Omental fat pad (tissue), 4 donors: ENCODE measurements around the genes MIXL1 and PARP1.

DNA sequence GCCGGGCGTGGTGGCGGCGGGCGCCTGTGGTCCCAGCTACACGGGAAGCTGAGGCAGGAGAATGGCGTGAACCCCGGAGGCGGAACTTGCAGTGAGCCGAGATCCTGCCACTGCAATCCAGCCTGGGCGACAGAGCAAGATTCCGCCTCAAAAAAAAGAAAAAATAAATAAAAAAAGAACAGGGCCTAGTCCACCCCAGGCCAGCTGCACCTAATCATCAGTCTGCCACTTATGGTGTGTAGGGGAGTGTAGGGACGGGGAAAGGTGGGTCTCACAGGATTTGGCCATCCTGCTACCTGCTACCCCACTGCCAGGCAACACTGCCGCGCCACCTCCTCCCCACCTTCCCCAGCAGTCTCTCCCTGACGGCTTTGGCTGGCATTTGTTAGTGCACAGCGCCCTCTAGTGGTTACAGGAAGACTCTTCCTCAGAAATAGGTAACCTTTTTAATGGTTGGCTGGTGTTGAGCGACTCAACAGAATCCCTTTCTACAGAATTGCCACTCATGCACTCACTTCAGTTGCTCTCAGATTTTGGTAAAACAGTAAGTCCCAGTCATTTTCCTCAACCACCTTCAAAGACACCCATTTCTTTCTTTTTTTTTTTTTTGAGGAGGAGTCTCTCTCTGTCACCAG, 23.3 kb downstream of the SDE2 start:
- PRO-cap: no peak
- RAMPAGE, long total RNA, 4 experiments: no peak in any of the 4 experiments

GRCh38 chr1:225977249-225978267, 21.6 kb downstream of the SDE2 start:
- PRO-cap: no peak
- RAMPAGE, long total RNA, 4 experiments: no peak in any of the 4 experiments

DNA sequence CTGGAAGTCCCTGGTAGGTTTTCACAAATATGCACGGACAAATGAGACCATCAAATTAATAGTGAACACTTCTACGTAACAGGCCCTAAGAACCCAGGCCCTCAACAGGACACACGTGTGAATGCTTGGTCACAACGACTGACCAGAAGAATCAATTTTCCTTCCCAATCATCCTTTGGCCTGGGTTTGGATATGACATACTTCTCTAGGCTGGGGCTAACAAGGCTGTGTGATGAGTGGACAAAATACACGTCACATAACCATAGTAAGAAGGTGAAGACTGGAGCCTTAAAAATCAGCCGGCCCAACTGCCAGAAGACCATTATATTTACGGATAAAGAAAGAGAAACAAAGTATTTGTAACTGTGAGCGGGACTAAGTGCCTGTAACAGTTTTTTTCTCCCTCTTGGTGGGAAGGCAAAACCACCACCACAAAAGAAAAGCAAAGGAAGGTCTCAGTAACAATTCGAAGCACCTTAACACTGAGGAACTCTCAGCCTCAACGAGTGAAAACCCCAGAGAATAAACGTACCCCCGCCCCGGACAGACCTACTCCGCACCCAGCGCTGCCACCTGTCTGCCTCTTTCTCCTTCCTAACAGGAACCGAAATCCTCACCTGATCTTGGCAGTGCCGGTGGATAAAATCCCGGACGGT, 439 bp downstream of the SDE2 start:
- PRO-cap: no peak
- RAMPAGE, long total RNA, 4 experiments: no peak in any of the 4 experiments

- PRO-cap: no peak
- RAMPAGE, long total RNA, 4 experiments: no peak in any of the 4 experiments
These were observed 1.2 kb upstream of the SDE2 start for GRCh38 chr1:226000308-226000742.

DNA sequence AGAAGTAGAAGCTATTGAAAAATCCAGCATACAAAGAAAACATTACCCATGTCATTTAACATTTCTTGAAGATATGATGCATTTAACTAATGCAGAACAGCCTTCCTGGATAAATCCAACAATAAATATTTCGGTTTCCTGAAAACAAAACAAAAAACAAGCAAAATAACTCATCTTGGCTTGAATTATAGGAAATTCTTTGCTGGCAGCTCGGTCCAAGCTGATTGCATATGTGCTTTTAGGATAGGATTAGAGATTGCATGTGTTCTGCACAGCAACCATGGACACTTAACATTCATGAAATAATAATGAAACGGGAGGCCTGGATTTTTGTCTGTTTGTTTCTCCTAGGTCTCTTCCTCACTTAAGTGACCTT, 1.6 kb upstream of the H3-3A start:
- PRO-cap: no peak
- RAMPAGE, long total RNA, 4 experiments: no peak in any of the 4 experiments

GRCh38 chr1:226064188-226064618, 1.7 kb downstream of the H3-3A start:
- PRO-cap: no peak
- RAMPAGE, long total RNA, 4 experiments: no peak in any of the 4 experiments

DNA sequence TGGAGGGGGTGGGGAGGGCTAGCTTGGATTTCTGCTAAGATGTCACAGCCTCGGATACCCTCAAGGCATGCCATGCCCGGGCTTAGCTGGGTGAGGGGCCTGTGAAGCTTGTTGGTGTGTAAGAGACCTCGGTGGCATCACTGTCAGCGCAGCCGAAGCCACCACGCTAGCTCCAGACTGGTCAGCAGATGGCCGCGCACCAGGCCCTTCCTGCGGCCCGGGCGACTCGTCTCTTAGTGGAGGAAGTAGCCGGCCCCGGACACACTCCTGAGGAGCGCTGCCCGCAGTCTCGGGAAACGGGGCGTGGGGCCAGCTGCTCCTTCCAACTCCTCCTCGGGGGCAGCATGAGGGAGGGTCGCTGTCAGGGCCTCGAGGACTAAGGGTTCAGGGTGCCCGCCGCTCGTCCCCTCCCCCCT, 20.4 kb downstream of the H3-3A start:
- PRO-cap: no peak
- RAMPAGE, long total RNA, 4 experiments: no peak in any of the 4 experiments

GRCh38 chr1:226127287-226128362, 58.9 kb downstream of the ACBD3 start:
- PRO-cap: no peak
- RAMPAGE, long total RNA, 4 experiments: no peak in any of the 4 experiments

DNA sequence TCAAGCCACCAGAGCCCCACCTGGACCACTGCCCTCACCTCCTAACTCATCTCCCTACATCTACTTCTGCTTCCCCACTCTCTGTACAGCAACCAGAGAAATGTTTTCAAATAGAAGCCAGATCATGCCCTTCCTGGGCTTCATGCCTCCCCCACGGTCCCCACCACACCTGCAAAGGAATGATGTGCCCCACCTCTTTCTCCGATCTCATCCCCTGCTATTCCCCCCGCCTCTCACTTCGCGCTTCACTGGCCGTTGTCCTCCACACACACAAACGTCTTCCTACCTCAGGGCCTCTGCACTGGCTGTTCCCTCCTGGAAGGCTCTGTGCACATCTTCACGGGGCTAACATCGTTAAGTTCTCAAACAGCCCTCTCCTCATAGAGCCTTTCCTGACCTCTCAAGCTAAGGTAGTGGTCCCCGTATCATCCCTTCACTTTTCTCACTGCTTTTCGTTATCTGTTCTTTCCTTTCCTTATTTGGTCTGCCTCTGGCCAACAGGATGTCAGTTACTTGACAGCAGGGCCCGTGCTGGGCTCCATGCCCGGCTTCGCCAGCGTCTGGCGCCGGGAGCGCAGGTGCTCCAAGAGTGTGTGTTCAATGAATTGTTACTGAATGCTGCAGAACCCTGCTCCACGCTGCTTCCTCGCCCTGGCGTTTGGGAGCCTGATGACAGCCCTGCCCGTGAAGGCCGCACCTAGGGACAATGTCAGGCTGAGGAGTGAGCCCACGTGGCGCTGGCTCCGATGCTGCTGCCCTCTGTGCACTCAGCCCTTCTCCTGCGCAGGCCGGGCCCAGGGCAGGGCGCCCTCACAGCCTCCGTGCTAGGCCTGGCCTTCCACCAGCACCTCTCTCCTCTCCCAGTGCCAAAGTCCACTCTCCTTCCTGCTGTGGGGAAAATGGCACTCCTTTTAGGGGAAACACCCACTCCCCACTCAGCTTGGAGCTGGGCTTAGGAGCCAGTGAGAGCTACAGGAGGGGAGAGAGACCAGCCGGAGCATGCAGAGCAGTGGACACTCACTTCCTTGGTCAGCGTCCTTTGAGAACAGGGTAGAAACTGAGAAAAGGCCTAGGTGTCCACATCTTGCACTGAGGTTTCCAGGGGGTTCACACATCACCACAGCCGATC, 51.6 kb downstream of the ACBD3 start:
- PRO-cap: no peak
- RAMPAGE, long total RNA, 4 experiments: no peak in any of the 4 experiments

DNA sequence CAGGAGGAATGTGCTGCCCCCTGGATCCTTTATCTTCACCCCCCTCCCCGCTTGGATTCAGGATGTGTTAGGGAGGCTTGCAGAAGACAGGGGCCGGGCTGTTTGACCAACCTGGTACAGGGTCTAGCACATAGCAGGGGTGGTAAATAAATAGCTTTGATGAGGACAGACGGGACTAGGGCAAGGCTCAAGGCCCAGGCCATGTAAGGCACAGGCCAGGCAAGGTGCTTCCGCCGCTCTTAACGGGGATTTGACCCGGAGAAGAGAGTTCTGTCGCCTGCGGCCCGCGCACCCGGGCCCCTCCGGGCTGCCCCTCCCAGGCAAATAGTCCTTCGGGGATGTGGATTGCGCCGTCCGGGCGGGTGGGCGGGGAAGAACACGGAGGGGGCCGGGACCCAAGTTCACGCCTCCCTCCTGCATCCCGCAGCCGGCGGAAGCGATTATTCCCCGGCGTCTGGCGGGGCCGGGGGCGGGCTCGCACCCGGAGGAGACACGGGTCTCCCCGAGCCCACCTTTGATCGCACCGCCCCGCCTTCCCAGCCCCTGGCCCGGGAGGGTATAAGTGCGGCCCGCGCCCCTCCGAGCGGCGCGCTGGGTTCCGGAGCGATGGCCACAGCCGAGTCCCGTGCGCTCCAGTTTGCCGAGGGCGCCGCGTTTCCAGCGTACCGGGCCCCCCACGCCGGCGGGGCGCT, at the start of gene MIXL1:
Gene MIXL1, plus strand, starts transcription at position 589 of the 692 bp plus-strand sequence.
- PRO-cap: no peak
- RAMPAGE, long total RNA, 4 experiments: no peak in any of the 4 experiments

DNA sequence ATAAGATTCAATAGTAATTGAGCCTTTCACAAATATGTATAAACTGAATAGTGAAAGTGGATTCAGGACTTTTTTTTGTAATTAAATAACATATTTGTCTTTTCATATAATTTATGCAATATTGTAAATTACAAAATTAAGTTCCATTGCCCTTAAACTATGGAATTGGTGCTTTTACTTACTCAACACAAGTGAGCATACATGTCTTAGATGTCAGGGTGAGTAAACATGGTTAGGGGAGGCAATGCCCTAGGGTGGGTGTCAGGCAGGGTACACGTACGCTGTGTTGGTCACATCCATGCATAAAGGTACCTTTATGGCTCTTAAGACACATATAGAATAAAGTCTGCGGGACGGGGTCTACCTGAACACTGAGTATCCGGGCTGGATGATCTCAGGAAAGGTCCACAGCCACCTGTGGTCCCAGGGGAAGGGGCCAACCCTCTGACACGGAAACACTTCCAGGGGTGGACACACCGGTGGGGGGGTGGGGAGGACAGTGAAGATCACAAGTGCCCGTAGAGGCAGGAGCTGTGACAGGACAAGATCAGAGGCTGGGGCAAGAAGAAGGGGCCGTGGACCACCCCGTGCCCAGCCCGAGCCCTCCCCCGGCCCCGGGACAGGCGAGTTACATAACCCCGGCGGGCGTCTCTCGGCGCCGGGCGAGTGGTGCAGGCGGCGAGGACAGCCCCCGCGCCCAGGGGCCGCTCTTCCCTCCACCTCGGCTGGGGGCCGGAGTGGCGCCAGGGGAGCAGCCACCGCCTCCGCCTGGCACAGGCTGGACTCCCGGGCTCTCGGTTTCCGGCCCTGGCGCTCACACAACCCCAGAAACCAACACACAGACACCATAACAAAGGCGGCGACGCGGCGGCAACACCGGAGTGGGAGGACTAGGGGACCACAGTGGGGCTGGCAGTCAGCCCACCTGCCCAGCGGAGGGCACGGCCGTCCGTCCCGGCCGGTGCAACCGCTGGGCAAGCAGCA, 585 bp downstream of the LIN9 start:
- PRO-cap: no peak
- RAMPAGE, long total RNA, 4 experiments: no peak in any of the 4 experiments

DNA sequence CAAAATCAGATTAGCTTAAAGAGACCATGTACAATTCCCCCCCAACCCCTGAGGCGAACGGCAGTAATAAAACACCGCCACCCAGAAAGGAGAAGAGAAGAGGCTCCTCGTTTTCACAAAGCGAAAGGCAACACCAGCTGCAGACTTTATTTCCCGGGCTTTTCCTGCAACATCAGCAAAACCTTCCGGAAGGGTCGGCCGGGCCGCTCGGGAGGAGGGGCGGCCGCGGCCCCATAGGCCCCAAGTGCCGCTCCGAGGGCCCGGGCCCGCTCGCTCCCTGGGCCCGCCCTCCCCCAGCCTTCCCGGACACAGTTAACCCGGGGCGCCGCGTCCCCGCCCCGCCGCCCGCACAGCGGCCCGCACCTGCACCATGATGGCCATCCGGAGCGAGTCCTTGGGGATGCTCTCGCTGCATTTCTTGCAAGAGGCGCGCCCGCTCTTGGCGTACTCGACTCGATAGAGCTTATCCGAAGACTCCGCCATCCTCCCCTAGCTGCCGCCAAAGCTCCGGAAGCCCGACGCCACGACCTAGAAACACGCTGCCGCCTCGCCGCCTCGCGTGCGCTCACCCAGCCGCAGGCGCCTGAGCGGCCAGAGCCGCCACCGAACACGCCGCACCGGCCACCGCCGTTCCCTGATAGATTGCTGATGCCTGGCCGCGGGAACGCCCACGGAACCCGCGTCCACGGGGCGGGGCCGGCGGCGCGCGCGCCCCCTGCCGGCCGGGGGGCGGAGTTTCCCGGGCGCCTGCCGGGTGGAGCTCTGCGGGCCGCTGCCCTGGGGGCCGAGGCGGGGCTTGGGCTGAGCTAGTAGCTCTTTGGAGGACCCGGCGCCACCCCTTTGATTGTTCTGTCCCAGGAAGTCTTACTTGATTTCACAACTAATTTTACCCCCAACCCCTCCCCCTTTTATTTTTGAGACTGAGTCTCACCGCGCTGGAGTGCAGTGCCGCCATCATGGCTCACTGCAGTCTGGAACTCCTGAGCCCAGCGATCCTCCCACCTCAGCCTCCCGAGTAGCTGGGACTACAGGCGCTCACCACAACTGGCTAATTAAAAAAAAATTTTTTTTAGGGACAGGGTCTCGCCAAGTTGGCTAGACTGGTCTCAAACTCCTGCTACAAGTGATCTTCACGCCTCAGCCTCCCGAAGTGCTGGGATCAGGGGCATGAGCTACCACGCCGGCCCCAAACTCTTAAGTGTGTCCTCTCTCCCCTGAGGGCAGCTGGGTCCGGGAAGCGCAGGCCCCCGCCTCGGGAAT, at the start of gene PARP1:
Gene PARP1, minus strand, starts transcription at position 647 of the 1,260 bp plus-strand sequence.
- PRO-cap: unidirectional peak, minus-strand start at position 644 of the sequence
- RAMPAGE, long total RNA, 4 experiments: start-site peak on the minus strand in 2 of 4 experiments, centred at positions 576 to 586 of the sequence, 115 to 234 reads per replicate

GRCh38 chr1:226667870-226668606, 71.0 kb downstream of the ITPKB start:
- PRO-cap: no peak
- RAMPAGE, long total RNA, 4 experiments: no peak in any of the 4 experiments

DNA sequence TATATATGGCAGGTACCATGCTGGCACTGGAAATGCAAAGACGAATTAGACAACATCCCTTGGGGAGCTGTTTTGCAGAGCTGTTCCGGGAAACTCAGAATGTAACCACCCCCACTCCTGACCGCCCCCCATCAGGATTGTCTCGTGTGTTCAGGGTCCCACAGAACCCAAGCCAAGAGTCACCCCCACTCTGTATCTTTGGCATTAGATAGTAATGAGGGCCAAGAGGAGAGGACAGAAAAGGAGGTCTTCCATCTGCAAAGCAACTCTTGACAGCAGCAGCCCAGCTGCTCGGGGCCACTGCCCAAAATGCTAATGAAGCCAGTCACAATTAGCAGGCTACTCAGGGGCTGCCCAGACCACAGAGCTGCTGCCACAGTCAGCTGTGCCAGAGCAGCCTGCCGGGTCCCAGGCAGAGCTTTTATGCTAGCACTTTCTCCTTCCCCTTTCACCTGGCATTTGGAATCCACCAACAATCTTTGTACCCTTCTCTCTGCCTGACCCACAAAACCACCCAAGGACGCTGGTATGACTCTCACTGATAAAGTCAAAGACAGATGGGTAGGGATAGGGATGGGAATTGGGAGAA, 50.7 kb downstream of the ITPKB start:
- PRO-cap: no peak
- RAMPAGE, long total RNA, 4 experiments: no peak in any of the 4 experiments

DNA sequence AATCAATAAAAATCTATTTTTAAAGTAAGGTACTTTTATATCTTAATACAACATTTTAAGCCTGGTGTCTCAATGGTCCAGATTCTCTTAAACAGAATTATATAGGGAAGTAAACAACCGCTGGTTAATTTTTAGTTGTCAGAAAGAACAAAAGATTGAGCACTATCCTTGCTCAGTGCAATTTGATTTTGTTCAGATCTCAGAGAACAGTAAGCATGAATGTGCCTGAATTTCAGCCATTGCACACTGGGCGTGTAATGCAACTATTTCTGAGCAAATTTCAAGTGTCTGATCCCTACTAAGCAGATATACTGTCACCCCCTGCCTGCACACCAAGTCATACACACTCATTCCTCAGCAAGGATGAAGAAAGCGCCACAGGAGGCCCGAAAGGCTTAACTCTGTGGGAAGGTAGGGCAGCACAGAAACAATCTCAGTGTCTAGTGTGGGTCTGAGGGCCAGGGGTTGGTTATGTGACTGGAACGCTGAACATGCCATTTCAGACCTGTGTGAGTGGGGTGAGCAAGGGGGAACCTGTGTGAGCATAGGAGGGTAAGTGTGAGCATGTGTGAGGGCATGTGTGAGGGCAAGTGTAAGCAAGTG, 6.4 kb downstream of the ITPKB start:
- PRO-cap: no peak
- RAMPAGE, long total RNA, 4 experiments: no peak in any of the 4 experiments

DNA sequence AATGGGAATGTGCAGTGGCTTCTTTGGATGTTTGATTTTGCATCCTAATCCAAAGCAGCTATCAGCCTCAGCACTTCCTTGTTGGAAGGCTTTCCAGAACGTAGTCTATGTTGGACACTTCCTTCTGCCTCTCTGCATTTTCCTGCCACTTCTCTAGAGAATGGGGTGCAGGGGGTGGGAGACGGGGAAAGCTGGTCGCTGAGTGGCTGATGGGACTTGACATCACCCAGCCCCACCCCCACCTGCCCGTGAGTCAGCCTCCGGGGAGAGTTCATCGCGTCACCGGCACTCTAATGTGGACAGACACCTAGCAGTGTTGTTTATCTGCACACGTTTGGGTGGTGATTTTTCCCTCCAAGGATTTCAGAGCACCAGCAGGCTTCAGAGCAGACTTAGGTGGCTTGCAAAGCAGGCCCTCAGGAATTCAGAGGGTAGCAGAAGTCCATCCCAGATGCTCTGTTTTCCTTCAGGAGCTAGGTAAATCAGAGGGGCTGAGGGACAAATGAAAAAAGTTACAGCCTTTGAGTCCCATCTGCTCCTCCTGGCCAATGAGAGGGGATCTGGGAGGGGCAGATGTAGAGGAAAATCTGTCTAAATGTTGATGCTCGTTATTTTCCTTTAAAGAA, 5.6 kb downstream of the PSEN2 start:
- PRO-cap: no peak
- RAMPAGE, long total RNA, 4 experiments: no peak in any of the 4 experiments

DNA sequence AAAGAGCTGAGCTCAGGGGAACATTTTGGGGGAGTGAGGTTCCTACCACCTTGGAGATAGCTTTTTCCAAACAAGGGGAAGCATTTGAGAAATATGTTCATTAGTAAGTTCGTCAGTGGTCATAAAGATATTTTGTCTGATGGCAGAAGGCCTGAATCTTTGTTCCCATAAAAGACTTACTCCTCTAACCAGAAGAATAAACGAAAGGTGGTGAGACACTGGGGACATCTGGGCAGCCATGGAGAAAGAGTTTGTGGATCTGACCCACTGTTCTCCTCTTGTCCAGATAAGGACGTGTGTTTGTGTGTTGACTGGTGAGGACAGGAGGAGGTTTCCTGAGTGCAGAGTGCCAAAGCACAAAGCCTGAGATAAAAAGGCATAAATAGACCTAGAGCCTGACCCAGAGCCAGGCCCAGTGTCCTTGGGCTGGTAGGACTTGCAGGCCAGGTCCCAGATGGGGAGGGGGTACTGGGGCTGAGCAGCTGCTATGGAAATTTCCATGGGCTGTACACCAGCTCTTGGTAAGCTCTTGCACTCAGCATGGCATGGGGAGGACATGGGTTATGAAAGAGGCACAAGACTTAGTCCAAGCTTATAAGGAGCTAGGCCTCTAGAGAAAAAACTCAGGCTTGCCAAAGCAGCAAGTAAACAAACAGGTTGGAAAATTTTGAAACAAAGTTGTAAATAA, 19.7 kb upstream of the COQ8A start:
- PRO-cap: no peak
- RAMPAGE, long total RNA, 4 experiments: no peak in any of the 4 experiments

GRCh38 chr1:226937983-226938499, 2.1 kb upstream of the COQ8A start:
- PRO-cap: no peak
- RAMPAGE, long total RNA, 4 experiments: no peak in any of the 4 experiments

GRCh38 chr1:227019075-227019909, 79.2 kb downstream of the COQ8A start:
- PRO-cap: no peak
- RAMPAGE, long total RNA, 4 experiments: no peak in any of the 4 experiments

DNA sequence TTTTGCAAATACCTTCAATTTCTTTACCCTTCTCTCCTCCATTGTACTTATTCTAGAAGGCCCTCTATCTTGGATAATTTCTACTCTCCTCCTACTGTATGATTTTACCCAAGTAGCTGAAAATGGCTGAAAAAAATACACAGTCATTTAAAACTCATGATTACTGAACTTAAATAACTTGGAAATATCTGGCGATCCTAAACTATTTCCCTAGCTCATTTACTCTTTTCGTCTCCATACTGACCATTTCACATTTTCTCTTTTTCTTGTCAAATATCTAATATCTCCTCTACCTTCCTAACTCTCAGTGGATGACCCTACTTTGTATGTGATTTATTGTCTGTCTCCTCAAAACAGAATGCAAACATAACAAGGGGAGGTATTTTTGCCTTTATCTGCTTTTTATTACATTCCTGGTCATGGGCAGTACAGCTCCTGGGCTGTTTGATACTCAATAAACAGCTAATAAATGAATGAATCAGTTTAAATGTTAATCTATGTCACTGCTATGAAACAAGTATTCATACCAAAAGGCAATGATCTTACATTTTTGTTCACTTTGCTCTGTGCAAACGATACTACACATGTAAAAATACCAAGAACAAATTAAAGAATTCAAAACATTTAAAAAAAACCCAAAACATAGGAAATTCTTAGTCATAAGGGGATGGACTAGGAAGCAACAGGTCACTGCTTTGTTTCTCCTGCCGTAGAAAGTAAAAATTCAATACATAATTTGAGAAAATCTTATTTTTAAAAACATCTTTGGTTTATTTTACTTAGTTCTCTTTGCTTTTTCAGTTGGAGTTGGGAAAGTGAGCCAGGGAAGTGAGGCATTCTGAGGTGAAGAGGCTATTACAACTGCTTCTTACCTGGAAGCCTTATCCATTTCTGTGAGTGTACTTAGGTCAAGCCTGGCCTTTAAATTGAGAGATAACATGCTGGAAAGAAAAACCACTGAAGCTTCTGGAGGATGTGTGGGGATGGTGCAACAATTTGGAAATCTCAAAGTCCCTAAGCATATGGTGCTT, 183.8 kb downstream of the CDC42BPA start:
- PRO-cap: no peak
- RAMPAGE, long total RNA, 4 experiments: no peak in any of the 4 experiments